HTERT-HM (cell line): ENCODE measurements around the genes YWHAQ and KLF11.

- RRBS: under 1% methylated on average over 26 of the region's 124 CpGs
Measured at GRCh38 chr2:9630030-9631126, at the start of gene YWHAQ. TSS of gene YWHAQ (minus strand) at chr2:9630997.

GRCh38 chr2:9631127-9631249 is 191 bp upstream of the YWHAQ start:
- RRBS: under 1% methylated on average over 4 of the region's 12 CpGs

- RRBS: no CpG with 5 or more reads among the region's 27 CpGs
Measured at GRCh38 chr2:9767705-9768692, 75.3 kb upstream of the TAF1B start.

DNA sequence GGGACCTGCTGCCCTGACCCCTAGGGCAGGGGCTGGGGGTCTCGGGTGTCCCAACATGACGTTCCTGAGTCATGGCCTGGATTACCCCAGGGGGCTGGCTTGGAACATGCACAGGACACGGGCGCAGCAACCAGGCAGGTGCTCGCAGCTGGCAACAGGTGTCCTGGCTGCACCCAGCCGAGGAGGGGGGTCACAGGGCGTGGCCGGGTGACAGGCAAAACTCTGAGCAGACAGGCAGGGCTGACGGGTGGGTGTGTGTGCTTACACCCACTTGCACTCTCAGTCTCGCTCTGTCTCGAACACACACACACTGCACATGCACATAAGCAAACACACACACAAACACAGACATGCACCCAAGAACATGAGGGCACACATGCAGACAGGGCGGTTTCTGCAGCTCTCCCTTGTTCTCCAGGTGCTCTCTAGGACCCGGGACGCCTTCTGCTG is 33.8 kb upstream of the TAF1B start:
- RRBS: no CpG with 5 or more reads among the region's 14 CpGs

DNA sequence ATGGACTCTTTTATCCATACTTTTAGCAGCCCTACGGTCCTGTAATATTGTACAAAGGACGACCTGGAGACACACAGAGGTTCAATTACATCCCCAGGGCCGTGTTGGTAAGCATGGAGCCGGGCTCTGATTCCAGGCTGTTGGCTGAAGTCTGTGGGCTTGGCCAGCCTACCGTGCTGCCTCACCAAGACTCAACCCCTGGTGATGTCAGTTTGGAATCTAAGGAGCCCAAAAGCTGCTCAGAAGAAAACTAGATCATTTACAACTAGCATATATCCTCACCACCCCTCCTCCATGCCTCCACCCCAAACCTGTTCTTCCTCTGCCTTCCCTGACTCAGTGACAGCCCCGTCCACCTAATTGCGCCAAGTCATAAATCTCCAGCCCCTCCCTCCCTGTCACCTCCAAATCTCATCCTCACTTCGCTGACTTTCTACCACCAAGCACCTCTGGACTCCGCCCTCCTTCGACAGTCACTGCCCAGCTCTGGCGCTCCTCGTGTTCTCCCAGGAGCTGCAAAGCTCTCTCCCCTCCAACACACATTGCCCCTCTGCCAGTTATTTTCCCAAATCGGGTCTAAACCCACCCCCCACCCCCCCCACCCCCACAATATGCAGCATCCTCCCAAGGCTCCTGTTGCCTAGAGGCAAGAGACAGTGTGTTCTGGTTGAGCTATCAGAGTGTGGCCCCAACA is 9.9 kb upstream of the GRHL1 start:
- RRBS: no CpG with 5 or more reads among the region's 13 CpGs

- RRBS: 14% methylated on average over 3 of the region's 32 CpGs
Measured at GRCh38 chr2:10009807-10010737, 33.3 kb upstream of the KLF11 start.

DNA sequence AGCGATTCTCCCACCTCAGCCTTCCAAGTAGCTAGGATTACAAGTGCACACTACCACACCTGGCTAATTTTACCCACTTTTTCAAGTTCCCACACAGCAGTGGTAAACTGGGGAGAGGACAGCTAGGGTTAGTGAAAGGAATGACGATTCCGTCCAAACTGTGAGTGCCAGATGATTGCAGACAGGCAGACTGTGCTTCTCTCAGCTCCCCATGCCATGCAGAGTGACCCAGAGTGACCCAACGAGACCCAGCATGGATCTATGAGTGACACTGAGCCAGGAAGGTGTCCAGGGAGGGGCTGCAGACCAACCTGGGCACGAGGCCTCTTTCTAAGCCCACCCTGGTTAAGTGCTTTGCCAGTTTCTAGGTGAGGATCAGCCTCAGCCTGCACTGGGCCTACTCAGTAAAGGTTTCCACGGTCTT is 7.7 kb upstream of the KLF11 start:
- RRBS: no CpG with 5 or more reads among the region's 6 CpGs

DNA sequence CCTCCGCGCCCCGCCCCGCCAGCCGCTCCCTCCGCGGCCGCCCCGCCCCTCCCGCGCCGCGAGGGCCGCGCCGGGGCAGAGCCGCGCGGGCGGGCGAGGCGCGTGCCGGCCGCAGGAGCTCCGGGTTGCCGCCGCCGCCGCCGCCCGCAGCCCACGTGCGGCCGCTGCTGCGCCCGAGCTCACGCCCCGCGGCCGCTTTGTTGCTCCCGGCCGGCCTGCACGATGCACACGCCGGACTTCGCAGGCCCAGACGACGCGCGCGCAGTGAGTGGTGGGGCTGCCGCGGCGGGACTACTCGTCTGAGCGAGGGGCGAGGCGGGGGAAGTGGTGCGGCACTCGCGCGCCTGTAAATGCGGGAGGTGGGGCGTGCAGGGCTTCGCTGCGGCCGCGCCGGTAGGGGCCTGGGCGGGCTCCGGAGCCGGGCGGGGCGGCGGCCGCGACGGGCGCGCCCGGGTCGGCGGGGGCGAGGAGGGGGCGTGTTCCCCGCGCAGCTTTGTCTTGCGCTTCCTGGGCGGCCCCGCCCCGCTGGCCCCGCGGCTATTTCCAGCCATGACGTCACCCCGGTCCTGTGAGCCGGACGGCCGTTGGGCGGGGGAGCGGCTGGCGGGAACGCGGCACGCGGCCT is at the start of gene KLF11:
Gene KLF11, plus strand, starts transcription at position 56 of the 625 bp plus-strand sequence.
- RRBS: 1% methylated on average over 43 of the region's 106 CpGs

DNA sequence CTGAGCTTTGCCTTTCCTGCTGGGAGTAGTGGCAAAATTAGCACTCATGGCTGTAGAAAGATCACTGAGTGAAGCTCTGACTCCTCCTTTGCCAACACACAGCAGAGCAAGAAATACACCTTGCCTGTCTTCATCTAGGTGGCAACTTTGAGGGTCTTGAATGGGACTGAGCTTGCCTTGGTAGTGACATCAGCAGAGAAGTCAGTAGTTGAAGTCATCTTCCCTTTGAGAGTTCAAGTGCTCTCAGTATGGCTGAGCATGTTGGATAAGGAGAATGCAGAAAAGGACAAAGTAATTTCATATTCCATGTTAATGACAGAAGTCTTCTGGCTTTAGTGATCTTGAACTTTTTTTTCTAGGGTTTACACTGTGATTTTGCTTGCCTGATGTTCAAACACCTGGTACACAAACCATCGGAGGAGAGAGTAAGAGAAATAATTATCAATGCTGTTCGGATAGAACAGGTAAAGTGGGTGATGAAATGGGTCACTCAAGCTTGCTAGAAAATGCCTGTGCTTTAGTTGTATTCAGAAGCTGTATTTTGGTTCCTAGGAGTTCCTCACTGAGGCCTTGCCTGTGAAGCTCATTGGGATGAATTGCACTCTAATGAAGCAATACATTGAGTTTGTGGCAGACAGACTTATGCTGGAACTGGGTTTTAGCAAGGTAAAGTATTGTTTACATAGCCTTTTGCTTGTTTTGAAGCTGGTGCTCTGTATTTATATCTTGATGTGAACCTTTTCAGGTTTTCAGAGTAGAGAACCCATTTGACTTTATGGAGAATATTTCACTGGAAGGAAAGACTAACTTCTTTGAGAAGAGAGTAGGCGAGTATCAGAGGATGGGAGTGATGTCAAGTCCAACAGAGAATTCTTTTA is 6.2 kb downstream of the RRM2 start:
- RRBS: no CpG with 5 or more reads among the region's 3 CpGs

DNA sequence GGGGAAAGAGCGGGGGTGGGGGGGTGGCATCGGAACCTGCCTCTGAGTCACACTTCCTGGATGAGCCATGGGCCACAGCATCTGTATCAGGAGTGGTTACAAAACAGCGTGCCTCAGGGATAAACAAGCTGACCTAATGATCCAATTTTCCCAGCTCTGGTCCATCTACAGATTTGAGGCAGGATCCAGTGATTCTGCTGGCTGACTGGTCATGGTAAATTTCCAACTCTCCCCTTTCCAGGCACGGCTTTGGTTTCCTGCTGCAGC is 4.8 kb upstream of the HPCAL1 start:
- RRBS: no CpG with 5 or more reads among the region's 4 CpGs

GRCh38 chr2:10300955-10301735 is 1.6 kb upstream of the HPCAL1 start:
- RRBS: no CpG with 5 or more reads among the region's 17 CpGs

- RRBS: no CpG with 5 or more reads among the region's 4 CpGs
Measured at GRCh38 chr2:10305154-10305741, 2.5 kb downstream of the HPCAL1 start.

DNA sequence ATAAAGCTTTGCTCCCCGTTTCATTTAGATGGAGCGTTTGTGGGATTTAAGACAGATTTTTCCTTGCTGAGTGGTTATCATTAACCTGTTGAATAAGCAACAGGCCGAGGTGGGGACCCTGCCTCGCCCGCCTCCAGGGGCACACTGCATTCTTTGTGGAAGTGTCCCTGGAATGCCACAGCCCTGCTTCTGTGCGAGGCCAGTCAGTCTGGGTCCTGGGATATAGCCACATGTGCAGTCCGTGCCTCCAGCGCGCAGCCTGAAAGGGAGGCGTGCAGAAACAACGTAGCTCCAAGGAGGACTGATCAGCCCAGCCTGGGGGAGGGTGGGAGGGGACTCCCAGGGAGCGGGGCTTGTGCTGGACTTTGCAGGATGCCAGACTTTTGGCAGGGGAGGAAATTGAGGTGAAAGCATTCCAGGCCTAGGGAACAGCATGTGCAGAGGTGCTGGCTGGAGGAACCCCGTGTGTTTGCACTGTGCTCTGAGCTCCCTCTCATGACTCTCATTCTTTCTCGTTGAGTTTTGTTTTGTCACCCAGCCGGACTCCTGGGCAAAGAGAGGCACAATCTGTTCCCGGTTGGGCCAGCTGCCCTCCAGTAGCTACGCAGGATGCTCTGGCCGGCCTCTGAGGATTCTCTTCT is 39.6 kb downstream of the HPCAL1 start:
- RRBS: no CpG with 5 or more reads among the region's 18 CpGs

DNA sequence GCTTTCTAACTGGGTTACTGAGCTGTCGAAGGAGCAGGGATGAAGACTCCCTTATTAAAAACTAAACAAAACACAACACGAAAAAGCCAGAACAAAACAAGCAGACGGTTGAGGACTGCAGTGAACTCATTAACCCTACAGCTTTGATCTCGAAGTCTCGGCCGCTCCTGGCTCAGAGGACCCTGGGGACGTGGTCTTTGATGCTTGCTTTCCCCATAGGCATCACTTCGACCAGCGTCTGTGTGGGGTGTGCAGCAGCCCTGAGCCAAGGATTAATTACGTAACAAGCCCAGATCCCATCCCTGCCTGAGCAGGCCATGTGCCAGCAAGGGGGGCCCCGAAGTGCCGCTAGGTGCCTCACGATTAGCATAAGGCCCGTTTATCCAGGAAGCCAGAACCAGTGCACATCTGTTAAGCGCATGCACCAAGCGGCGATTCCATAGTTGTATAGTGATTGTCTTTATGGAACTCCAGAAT is 41.4 kb downstream of the HPCAL1 start:
- RRBS: no CpG with 5 or more reads among the region's 17 CpGs

DNA sequence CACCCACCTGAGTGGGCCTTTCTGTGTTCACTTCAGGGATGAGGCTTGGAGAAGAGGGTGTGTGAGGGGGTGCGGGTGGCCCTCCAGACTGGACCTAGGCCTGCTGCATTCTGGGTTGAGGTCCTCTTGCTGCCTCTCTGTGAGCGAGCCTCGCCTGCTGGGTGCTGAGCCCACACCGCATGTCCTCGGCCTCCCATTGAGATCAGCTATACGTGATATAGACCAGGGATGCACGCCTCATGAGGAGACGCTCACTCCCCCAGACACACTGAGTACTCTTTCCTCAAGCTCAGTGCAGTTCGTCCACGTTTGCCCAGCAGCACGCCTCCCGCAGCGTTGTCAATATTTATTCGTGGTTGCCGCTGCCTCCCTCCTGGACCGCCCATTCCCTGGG is 63.0 kb downstream of the HPCAL1 start:
- RRBS: no CpG with 5 or more reads among the region's 16 CpGs

- RRBS: no CpG with 5 or more reads among the region's 9 CpGs
Measured at GRCh38 chr2:10389253-10390129, 58.6 kb downstream of the ODC1 start.

DNA sequence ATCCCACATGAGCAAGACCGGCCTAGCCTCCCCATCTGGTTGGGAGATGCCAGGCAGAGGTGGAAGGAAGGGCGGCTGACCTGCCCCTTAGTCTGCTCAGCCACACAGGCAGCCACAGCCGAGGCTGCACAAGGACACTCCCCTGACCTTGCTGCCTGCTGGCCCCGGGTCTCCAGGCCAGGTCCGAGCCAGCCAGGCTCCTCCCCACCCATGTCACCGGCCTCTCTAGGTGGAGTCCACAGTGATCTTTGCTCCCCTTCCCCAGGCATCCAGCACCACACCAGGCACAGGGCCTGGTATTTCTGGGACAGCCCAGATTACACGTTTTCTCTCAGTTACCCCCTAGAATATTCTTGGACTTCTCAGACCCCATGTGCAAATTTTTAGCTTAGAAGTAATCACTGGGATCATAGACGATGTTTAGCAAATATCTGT is 47.1 kb downstream of the ODC1 start:
- RRBS: 74% methylated on average over 4 of the region's 8 CpGs

GRCh38 chr2:10406451-10407153 is 41.5 kb downstream of the ODC1 start:
- RRBS: 97% methylated on average over 8 of the region's 20 CpGs

DNA sequence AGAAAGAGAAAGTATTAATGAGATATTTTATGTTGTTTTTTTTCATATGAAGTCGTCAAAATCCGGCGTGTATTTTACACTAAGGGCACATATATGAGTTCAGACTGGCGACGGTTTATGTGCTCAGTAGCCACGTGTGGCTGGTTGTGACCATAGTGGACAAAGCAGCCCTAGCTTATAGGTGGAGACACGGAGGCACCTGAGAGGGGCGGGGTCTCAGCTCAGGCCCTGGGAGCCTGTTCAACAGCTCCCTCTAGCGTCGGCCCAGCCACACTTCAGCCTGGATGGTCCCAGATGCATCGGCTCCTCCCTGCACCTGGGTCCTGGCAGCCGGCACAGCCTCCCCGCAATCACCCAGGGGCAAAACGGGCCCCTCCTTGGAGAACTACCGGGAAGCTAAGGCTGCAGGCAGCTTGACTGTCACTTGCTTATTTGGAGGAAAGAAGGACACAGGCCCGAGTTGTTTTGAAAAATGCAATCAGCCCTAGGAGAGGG is 39.0 kb downstream of the ODC1 start:
- RRBS: 2% methylated on average over 4 of the region's 16 CpGs

DNA sequence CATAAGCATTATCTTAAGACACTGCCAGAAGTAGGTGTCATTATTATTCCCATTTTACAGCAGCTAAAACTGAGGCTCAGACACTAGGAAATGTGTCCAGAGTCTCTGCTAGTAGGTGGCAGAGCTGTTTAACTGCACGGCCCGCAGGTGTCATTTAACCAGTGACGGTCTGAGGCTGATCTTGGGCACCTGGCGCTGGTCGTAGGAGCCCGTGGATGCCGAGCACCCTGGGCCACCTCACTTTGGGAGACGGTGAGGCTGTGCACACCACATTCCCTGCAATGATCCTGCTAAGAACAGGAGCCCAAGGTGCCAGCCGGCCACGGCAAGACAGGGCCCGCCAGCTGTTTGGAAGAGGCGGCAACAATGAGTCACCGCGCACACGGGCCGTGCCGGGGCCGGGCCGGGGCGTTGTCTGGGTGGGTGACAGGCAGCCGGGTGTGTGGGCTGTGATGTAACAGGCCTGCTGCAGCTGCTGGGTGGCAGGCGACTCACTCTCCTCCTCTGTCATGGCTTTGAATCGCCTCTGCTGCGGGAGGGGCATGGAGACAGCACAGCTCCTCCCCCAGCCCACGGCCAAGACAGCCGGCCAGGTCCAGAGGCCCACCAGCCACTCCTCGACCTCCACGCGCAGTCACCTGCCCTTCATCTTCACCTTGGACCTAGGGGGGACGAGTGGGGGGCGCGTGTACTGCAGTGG is 49.7 kb upstream of the ODC1 start:
- RRBS: 2% methylated on average over 8 of the region's 32 CpGs